Measurements from ENCODE around the genes CDK5R1 and SLFN5.

- PRO-cap = bidirectional peak, plus-strand start at chr17:32007607, minus-strand start at chr17:32007606; bidirectional peak, plus-strand start at chr17:32008096, minus-strand start at chr17:32008129
Measured at GRCh38 chr17:32007521-32008535, 645 bp downstream of the LRRC37B start.

DNA sequence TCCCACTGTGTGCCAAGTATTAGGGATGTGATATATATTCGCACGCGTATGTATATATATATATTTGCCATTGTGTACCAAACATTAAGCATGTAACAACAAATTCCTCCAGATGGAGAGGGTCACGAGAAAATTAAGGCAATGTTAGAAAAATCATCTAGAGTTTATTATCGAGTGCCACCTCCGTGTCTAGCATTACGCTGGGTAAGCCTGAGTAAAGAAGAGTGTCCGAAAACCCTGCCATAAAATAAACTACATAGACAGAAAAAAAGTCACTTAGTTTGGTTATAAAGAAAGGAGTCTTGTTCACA is 690 bp upstream of the RHOT1 start:
- PRO-cap = unidirectional peak, plus-strand start at position 195 of the sequence

- PRO-cap = no peak
Measured at GRCh38 chr17:32266095-32267321, 876 bp downstream of the RHBDL3 start.

DNA sequence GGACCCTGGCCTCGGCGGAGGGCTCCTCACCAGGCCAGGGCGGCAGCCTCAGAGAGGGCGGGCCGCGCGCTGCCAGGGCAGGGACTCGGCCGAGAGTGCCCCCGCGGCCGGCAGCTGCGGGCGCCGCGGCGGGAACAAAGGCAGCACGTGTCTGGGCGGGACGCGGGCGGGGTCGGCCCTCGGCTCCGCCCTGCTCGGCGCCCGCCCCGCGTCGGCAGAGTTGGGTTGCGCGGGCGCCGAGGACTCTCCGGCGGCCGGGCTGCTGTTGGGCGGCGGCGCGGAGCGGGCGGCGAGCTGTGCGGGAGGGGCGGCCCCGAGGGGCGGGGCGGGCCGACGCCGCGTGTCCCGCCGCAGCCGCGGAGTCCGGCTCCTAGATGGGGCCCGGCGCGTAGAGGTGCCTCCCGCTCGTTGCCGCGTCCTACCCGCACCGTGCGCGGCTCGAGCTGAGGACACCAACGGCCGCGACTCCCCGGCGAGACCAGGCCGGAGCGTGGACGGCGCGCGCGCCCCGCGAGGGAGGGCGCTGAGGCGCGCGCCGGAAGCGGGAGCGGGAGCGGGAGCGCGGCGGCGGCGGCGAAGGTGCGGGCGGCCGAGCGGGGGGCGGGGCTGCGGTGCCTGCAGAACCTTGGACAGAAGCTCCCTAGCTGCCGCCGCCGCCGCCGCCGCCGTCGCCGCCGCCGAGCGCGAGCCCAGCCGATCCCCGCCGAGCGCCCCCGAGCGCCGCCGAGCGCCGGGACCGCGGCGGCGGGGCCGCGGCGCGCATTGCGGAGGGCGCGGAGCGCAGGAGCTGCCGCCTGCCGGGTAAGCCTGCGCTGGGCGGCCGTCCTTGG is at the start of gene CDK5R1:
TSS of gene CDK5R1 (plus strand) at position 632 of the 830 bp plus-strand sequence.
- PRO-cap = bidirectional peak, plus-strand start at position 217 of the sequence, minus-strand start at position 97 of the sequence

DNA sequence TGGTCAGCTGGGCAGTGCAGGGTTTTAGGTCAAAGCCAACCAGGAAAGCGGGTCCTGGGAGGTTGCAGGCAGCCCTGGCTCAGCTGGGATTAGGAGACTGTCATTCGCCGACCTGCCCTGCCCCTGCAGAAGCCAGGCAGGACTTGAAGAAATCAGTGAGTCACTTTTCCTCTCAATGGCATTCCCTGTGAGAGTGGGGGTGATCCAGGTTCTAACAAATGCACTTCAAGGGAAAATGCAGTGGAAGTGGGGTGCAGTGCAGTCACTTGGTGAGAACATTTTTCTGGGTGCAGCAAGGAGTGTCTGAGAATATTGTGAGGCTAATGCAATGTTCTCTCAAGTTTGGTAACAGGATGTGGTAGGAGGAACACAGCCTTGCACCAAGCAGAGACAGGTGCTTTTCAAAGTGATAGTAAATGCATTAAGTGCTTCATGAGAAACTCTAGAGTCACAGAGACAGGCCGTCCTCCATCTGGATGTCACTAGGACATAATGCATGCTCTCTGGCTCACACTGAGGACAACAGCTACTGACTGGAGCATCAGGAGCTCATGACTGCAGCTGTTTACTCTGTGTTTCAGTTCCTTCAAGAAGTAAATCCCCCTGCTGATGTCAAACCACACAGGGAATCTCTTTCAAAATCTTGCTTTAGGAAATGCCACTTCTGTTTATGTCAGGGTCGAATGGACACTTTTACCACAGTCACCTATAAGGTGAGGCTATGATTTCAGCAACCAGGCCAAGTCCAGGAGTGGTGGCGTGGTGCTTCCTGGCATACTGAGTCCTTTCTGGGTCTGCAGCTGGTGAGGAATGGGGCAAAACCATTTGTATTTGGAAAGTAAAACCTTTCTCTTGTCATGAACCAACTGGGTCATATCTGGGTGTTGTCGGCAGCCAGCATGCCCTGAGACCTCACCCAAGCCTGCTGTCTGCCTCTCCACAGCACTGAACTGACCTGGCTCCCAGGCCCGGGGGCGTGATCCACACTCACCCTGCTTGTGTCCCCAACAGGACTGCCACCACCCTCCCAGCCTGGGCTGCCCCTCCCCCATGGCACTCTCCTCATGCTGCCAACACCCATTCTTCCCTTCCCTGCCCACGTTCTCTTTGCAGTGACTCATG is 16.8 kb downstream of the CDK5R1 start:
- PRO-cap = no peak

GRCh38 chr17:32518452-32519008 is 31.7 kb downstream of the CDK5R1 start:
- PRO-cap = no peak

- PRO-cap = no peak
Measured at GRCh38 chr17:32526608-32527036, 39.8 kb downstream of the CDK5R1 start.

DNA sequence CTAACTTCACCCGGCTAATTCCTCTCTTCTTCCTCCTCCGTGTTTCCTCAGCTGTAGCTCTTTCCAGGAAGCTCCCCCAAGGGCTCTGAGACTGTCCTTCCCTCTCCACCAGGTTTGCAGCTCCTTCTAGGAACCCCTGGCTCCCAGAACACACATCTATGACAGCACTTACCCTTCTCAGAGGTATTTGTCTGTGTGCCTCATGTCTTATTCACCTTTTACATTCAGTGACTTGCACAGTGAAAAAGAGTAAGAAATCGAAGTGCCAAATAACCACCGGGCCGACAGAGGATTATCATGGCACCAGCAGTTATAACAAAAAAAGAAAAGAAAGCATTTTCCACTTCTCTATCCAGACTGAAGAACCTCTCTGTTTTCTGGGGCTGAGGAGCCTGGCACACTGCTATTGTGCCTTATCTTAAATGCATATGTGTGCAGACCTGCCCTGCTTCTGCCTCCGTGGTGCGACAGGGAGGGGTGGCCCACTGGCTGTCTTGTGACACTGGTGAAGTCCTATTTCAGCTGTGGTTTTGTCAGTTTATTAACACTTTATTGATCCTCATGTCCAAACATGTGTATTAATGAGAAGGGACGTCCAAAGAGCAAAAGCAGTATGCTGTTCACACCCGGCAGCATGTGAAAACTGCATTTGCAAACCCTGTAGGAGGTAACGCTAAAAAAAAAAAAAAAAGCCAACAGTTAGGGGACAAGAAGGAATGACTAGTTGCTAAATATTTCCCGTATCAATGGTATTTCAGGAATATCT is 55.3 kb downstream of the CDK5R1 start:
- PRO-cap = no peak

DNA sequence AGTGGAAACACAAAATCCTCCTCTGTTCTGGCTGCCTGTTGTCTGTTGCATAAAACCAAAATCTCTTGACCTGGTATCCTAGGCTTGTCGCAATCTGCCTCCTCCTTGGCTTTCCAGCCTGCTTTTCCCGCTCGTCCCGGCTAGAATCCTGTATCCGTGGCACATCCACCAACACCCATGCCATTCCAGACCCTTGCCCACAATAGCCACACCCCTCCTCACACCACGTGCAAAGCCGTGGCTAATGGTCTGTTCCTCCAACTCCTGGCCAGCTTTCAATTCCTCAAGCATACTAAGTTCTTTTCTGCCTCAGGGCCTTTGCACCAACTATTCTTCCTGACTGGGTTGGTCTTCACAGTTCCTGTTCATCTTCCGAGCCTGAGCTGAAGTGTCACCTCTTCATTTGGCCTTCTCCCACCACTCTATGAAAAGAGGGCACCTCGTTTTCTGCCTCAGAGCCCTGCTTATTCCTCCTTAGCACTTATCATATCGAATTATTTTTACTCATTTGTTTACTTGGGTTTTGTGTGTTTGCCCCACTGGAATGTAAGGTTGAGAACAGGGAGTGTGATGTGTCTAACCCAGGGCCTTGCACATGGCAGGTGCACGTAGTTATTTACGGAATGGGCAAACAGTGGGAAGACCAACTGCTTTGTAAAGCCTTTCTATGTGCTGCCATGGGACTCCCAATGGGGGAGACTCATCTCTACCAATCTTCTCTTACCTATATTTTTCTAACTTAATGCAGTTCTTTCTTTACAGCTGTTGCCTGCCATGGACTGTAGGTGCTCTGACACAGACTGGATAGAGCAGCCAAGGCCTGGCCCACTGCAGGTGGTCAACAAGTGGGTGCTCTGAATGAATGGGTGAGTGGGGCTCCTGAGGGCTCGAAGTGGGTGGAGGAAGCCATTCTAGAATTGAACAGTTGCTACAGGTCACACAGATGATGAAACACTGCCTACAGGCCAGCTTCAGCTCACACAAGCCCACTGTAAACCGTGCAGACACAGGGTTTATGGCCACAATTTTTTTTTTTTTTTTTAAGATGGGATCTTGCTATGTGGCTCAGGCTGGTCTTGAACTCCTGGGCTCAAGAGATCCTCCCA is 69.1 kb downstream of the CDK5R1 start:
- PRO-cap = no peak

DNA sequence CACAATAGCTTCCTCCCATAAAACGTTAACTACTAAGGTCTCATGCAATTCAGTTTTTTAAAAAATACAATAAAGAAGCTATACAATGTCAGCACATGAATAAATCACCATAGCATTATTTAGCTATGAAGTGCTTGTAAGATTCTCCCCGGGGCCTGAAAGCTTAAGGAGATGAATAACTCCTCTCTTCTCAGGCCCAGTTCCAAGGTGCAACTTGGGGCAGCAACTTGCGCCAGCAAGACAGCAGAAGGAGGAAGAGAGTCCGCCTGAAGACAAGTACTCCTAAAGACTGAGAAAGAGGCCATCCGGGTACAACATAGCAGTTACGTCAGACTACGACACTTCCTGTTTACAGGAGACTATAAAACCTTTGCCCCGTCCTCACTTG is 81.4 kb downstream of the MYO1D start:
- PRO-cap = no peak

GRCh38 chr17:32854734-32855444 is 22.0 kb downstream of the MYO1D start:
- PRO-cap = no peak

- PRO-cap = bidirectional peak, plus-strand start at chr17:33291053, minus-strand start at chr17:33290756; bidirectional peak, plus-strand start at chr17:33291248, minus-strand start at chr17:33291140; bidirectional peak, plus-strand start at chr17:33291715, minus-strand start at chr17:33291679; bidirectional peak, plus-strand start at chr17:33292118, minus-strand start at chr17:33291904
Measured at GRCh38 chr17:33290873-33292052, 1.8 kb downstream of the ASIC2 start.

DNA sequence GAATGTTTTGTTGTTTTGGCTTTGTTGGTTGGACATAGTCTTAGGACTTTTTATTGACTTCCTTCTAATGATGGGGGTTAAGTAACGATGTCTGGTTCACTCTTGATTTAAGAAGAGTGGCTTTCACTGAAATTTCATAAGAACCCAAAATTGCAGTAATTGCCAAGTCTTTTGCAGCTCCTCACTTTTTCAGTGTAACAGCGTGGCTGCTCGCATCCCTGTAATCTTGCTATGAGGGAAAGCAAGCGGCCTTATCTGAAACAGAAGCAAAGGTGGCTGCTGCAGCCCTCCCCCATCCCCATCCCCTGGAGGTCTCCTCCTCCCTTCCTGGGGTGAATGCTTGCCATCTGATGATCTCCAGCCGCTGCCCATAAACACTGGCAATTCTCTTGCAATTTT is 182.4 kb upstream of the ASIC2 start:
- PRO-cap = no peak

- PRO-cap = no peak
Measured at GRCh38 chr17:34387011-34387748, 24.1 kb upstream of the CCL1 start.

GRCh38 chr17:34998086-34999113 is 18.1 kb downstream of the LIG3 start:
- PRO-cap = no peak

DNA sequence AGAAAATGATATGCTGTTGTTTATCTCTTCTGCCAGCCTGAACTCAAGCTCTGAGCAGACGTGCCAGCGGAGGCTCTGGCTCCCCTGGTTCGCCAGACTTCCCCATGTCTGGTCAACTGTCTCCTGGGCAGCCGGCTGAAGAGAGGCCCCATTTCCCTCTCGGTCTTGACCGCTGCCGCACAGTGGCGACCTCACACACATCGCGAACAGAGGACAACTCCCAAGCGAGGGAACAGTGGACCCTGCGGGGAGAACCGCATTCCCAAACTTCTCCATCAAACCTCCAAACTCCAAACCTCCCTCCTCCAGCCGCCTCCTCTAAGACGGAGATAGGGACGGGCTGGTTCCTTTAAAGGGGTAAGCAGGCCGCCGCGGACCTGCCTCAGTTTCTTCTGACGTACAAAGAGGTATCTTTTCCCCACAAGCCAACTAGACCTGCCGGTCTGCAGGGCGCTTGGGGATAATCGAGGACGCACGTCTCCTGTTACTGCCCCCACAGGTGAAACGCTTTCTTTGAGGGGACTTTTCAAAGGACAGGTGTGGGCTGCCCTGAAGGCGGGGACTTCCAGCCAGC is 24.9 kb upstream of the RFFL start:
- PRO-cap = no peak

DNA sequence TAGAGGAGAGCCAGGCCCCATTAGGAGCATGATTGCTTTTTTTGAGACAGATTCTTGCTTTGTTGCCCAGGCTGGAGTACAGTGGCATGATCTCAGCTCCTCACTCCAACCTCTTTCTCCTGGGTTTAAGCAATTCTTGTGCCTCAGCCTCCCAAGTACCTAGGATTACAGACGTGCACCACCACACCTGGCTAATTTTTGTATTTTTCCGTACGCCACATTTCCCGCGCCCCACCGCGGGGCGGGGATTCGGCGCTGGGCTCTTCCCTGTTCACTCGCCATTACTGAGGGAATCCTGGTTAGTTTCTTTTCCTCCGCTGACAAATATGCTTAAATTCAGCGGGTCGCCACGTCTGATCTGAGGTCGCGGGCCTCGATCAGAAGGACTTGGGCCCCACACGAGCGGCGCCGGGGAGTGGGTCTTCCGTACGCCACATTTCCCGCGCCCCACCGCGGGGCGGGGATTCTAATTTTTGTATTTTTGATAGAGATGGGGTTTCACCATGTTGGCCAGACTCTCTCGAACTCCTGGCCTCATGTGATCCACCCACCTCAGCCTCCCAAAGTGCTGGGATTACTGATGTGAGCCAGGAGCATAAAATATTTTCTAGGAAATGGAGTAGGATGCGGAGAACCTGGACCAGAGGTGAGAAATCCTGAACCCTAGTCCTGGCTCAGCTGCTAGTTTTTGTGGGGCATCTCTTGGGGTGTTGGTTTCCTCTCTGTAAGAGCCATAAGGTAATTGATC is 3.4 kb downstream of the UNC45B start:
- PRO-cap = unidirectional peak, minus-strand start at position 370 of the sequence

GRCh38 chr17:35187924-35188690 is 6.1 kb downstream of the SLC35G3 start:
- PRO-cap = no peak

GRCh38 chr17:35242812-35243424 is at the start of gene SLFN5:
SLFN5 (plus strand) TSS chr17:35243072.
- PRO-cap = bidirectional peak, plus-strand start at chr17:35243071, minus-strand start at chr17:35242919

- PRO-cap = unidirectional peak, minus-strand start at chr17:35245300
Measured at GRCh38 chr17:35245058-35245679, 2.3 kb downstream of the SLFN5 start.